ENCODE measurements around the gene SLC35B2.

DNA sequence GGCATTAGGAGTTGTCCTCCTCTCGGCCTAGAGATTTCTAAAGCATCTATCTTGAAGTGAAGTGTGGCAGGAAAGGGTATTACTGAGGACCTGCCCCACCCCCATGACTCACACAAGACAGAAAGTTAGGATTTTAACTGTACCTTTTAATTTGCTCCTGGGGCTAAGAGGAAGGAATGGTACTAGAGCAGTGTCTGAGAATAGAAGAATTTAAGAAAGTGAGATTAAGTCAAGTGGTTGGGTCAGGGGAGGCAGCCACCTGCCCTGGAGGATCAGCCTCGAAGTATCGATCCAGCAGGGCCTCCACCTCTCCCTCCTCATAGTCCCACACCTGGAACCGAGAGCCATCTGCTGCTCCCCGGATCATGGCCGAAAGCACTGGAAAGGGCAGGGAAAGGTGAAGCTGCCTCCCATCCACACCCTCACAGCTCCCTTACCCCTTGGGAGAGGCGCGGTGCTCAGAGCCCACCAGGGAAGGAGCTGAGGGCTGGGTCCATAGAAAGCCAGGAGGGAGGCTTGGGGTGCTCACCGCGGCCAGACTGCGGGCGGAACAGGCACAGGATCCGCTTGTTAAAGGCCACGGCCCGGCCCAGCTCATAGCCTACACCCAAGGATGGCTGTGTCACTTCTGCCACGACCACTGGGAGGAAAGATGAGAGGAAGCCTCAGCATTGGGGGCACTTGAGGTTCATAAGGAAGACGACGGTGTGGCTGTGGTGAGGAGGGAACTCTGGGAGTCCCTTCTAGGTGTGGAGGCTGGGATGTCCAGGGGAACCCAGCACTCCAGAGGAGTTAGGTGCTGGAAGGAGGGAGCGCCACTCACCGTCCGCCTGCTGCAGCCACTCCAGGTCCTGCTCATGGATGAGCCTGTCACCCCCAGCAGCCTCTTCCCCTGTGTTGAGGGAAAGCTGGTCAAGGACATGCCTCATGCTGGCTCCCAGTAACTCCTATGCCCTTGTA, 3.5 kb downstream of the DNPH1 start:
- RRBS, 2 experiments: no CpG with 5 or more reads among the region's 21 CpGs

DNA sequence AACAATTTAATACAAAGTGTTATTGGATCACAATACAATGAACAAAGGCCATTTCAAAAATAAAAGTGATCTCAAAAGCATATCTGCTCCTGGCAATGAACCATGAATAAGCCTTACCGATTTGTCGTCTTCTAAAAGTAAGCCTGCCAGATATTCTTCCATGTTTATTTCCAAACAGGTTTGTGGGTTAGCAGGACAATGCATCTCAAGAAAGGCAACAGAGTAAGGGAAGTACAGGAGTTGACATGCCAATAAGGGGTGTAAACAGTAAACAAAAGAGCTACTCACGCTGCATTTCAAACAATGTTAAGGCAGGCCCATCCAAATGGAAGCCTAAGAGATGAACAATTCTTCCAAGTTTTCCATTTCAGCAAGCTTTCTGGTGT, 27.7 kb upstream of the CRIP3 start:
- RRBS, 2 experiments: no CpG with 5 or more reads among the region's 3 CpGs

GRCh38 chr6:43340680-43340993, 28.8 kb downstream of the ZNF318 start:
- RRBS, 2 experiments: no CpG with 5 or more reads among the region's 3 CpGs

DNA sequence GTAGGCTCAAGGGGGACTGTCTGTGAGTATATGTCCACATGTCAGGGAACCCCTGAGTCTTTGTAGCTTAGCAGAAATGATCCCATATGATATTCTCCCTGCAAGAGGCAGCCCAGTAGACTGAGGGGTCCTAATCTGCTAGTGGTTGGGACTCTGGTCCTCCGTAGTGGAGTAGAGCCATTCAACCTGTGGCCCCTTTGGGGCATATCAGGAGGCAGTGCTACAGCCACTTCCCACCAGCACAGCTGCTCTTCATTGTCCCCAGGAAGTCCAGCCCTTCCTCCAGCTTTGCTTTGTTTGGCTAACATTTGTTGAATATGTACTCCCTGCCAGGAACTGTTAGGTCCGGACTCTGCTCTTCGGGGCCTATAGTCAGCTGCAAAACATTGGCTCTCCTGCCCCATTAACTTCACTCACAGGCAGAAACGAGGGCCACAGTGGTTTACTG, 10.9 kb downstream of the LRRC73 start:
- RRBS, 2 experiments: no CpG with 5 or more reads among the region's 4 CpGs

DNA sequence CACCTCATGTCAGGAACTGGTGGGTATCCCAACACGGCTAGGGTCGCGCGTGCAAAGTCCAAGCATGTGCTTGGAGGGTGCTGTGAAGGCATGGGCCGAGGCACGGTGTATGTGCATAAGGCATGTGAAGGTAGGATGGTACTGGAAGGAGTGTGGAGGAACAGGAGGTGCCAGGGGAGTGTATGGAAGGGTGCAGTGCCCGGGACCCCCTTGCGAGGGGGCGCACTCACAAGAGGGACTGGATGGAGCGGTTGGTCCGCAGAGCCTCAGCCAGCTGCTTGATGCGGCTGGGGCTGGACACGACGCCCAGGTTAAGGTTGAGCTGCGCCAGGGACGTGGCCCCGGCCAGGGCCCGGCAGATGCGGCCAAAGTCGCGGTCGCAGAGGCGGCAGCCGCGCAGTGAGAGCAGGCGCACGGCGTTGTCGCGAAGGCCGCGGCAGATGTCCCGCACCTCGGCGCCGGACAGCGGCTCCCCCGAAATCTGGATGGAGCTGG, 815 bp downstream of the LRRC73 start:
- RRBS, 2 experiments: under 1 to 9% methylated on average over 9 to 15 of the region's 38 CpGs

GRCh38 chr6:43620405-43621254, 8.4 kb downstream of the GTPBP2 start:
- RRBS, 2 experiments: no CpG with 5 or more reads among the region's 6 CpGs

- RRBS, 2 experiments: no CpG with 5 or more reads among the region's 2 CpGs
Measured at GRCh38 chr6:43631091-43631773, 2.2 kb upstream of the GTPBP2 start.

- RRBS, 2 experiments: no CpG with 5 or more reads among the region's 13 CpGs
Measured at GRCh38 chr6:43671500-43672345, 15.9 kb downstream of the MRPS18A start.

DNA sequence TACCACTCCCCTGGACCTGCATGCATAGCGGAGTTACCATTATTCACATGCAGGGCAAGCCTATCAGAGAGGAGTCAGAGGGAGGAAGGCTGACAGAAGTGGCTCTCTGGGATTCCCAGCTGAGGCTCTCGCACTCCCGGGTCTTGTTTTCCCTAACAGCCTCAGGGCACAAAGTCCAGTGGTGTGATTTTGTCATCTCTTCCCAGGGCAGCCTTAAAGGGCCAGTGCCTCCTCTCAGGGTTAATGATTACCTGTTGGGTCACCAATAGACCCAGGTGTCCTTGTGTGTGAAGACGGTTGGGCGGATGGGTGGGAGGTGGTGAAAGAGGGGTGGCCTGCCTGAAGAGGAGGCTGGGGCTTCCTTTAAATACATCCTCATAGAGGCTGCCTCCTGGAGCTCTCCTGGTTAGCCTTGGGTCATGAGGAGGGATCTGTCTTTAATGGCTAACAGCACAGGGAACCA, 36.4 kb downstream of the VEGFA start:
- RRBS, 2 experiments: no CpG with 5 or more reads among the region's 5 CpGs

DNA sequence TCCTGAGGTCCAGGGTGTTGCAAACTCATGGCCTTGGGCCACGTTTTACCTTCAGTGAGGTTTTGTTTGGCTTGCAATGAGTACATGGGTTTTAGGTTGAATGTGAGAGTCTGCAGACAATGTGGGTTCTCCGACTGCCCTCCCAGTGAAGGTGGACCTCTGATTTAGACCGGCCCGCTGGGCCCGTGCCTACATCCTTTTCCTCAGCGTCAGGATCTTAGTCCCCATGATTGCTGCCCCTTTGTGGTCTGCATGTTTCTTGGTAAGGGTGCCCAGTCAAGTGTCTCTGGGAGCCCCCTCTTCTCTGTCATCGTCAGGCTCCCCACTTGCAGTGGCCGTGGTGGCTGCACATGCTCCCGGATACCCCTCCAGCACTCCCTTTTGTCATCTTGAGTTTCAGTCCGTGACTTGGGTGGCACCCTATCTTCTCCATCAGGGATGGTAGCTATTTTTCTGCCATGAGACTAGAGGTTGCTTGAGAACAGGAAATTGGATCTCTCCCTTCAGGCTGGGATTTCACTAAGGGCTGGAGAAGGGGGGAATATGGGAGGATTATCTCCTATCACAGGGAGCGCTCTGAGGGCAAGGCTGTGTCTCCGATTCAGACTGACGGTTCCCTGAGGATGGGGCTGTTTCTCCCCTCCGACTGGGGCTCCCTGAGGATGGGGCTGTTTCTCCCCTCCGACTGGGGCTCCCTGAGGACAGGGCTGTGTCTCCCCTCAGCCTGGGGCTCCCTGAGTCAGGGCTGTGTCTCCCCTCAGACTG, 123.2 kb downstream of the MRPL14 start:
- RRBS, 2 experiments: no CpG with 5 or more reads among the region's 15 CpGs

GRCh38 chr6:44059454-44059689, 67.9 kb downstream of the MRPL14 start:
- RRBS, 2 experiments: no CpG with 5 or more reads among the region's 4 CpGs

DNA sequence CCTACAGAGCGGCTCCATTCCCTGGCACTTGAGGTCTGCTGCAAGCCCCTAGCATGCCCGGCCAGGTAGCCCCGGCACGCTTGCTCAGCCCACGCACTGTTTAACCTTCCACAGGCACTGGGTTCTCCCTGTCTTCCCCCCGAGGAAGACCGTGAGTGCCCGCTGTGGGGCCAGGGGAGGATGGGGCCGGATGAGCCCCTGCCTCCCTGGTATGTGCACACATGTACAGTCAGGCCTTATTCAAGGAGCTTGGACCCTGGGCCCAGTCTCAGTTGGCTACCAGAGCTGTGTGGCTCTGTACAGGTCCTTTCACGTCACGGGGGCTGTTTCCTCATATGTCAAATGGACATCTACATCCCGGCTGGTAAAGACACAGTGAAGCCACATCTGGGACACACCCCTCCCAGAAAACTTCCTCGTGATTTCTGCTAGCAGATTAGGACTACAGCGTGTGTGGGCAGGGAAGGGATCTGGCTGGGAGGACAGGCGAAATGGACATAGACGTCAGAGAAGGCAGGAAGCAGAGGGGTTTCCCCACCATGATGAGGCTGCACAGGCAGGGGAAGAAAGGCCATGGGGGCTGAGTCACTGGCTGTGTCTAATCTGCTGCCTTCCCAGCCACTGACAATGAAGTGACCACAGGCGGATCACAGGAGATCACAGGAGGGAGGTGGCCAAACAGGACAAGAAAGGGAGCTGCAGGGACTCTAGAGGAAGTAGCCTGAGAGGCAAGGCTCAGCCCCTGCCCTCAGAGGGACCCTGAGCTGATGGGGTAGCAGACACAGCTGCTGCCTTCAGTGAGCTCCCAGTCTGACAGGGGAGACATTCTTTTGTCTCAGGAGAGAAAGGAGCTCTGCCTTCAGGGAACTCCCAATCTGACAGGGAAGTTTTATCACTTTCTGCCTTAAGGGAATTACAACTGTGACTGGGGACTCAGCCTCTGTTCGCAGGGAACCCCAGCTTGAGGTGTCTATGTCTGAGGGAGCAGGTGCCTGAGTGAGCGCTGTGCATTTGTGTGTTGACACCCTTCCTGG, 62.8 kb downstream of the MRPL14 start:
- RRBS, 2 experiments: 96% methylated on average over 5 of the region's 19 CpGs; no CpG with 5 or more reads in 1 of the 2 experiments

DNA sequence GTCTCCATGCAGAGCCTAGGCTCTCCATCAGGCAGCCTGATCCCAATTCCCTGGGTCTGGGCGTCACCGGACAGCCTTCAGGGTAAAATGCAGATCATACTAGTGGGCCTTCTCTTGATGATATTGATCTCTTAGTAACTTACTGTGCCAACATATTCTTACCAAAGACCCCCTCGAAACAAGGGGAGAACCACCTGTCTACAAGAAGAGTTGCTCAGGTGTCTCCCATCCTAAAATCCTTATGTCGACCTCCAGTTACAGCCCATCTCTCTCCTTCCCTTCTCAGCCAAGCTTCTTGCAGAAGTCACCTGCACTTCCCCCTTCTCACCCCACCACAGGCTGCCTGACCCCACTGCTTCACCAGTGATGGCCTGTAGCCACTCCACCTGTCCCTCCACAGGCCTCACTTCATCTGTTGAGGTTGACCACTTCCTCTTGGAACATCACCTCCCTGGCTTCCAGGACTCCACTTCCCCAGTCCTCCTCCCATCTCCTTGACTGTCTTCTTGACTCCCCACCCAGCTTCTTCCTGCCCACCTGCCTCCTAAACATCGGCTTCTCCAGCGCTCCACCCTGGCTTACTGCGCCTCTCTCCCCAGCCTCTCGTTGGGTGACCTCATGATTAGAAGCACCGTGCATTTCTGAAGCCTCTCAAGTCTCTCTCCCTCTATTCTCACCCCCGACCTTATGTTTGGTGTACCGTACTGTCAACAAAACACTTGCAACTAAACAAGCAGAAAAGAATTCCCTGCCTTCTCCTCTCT, 25.4 kb downstream of the MRPL14 start:
- RRBS, 2 experiments: no CpG with 5 or more reads among the region's 11 CpGs

DNA sequence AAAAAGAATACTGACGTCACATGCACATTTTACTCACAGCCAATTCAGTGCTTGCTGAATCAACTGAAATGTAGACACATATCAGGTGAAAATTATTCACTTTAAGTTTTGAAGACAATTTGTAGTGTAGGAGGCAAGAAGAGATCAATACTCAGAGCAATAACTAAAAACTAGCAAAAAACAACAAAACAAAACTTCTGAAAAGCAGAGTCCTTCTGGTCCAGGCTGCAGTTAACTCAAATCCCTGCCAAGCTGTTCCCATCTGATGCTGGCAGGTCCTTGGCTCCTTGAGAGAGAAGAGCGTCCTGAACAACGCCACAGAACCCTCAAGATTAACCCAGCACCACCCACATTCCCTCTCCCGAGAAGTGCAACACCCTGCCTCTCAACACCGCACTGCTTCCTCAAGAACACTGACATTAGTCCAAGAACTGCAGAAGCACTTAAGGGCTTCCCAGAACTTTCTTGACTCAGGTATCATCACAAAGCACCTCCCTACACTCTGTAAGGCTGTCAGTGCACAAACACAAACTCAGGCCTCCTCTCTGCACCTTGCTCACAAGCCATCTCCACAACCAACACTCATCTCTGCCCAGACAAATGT, 7.6 kb downstream of the MRPL14 start:
- RRBS, 2 experiments: no CpG with 5 or more reads among the region's 5 CpGs

- RRBS, 2 experiments: no CpG with 5 or more reads among the region's 10 CpGs
Measured at GRCh38 chr6:44133077-44134132, 6.1 kb downstream of the TMEM63B start.

DNA sequence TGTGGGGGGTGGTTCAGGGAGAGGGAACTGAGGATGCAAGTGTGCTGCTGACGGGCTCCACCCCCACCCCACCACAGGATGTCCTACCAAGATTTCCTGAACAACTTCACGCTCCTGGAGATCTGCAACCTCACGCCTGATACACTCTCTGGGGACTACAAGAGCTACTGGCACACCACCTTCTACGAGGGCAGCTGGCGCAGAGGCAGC, 18.0 kb downstream of the CAPN11 start:
- RRBS, 2 experiments: no CpG with 5 or more reads among the region's 5 CpGs

GRCh38 chr6:44192278-44193230, 24.2 kb upstream of the MYMX start:
- RRBS, 2 experiments: no CpG with 5 or more reads among the region's 13 CpGs

DNA sequence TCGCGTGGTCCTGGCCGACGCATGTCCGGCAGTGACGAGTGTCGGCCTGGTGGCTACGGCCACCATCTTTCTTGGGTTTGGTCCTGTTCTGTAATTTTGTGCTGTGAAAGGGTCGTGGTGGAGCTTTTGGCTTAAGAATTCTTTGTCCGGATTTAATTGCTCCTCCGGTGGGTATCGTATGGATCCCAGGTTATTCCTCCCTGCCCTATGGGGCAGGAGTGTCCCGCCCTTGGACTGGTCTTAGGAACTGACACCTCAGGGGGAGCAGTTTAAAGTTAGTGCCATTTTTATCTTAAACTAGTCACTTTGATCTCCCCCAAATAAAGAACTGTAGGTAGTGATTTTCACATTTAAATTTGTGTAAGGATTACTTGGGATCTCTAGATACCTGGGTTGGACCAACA, 1.0 kb downstream of the HSP90AB1 start:
- RRBS, 2 experiments: under 1 to 6% methylated on average over 5 to 10 of the region's 13 CpGs

DNA sequence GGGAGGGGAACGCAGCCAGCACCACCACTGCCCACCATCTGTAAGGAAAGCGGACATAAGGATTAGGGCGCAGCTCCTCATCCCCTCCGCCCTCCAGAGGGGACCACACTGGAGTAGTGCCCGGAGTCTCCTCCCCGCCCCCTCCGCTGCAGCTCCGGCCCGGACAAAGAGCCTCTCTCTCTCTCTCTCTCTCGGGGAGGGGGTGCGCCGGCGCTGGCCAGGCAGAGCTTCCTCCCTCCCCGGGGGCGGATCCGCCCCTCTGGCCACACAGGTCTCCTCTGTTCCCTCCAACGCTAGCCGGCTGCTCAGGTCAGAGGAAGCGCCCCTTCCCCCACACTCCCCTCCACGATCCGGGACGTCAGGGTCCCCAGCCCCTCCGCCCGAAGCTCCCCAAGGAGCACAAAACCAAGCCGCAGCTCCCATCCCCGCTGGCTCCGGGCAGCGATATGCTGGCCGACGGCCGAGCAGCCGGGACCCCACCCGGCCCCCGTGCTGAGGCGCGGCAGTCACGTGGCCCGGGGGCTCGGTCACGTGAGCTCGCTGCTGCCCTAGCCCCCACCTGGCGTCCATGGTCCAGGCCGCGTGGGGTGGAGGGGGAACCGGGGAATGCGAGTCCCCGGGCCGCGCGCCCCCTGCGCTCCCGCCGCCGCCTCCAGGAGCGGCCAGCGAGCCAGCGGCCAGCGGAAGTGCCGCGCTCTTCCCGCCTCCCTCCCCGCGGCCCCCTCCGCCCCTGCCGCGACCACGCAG, at the start of gene SLC35B2:
TSS of gene SLC35B2 (minus strand) at position 688 of the 747 bp plus-strand sequence.
- RRBS, 2 experiments: 1 to 6% methylated on average over 29 to 33 of the region's 67 CpGs

DNA sequence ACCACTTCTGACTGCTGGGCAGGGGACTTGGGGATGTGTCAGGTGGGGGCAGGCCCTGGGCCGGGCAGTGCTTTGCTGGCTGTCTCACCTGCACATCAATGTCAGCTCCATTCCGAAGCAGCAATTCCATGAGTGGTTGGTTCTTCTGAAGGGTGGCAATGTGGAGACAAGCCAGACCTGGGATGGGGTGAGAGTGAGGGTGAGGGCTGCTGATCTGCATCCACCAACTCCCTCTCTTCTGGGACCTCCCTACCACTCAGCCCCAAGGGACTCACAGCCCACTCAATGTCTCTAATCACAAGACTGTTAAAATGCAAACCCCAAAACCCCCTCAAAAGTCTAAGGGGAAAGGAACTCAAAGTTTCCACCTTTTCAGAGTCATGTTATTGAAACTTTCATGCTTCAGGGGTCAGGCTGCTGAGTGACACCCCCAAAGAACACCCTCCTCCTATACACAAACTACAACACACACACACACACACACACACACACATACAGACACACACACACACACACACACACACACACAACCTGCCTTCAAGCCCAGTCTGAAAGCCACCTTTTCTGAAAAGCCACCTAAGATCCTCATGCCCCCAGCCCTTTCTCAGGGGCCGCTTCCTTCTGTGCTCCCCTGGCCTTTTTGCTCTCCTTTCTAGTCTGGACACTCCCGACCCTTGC, 3.2 kb upstream of the SLC35B2 start:
- RRBS, 2 experiments: no CpG with 5 or more reads among the region's 4 CpGs

Measured in Panc1 (cell line).